A673 (cell line): Measurements from ENCODE around the genes PRR14L and DEPDC5.

- PRO-cap, result no peak
Observed at GRCh38 chr22:31234890-31235566, 22.9 kb downstream of the LIMK2 start.

GRCh38 chr22:31268668-31269451, 23.4 kb downstream of the PIK3IP1 start:
- PRO-cap, result no peak

- PRO-cap, result no peak
Observed at GRCh38 chr22:31281976-31283050, 10.0 kb downstream of the PIK3IP1 start.

GRCh38 chr22:31290581-31290802, 1.8 kb downstream of the PIK3IP1 start:
- PRO-cap, result bidirectional peak, plus-strand start at chr22:31290906, minus-strand start at chr22:31290754

DNA sequence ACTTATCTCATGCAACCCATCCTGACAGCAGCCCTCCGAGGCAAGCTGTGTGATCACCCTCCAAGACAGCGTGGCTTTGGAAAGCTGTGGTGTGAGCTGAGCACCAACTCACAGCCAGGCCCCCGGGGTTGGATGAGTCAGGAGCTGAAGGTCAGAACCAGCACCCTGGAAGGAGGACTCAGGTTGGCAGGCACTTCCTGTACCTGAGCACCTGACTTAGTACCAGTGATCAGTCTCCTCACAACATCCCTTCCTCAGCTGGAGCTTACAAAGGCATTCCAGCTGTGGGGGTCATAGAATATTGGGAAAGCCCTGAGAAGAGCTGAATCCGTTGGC, 8.9 kb downstream of the PATZ1 start:
- PRO-cap, result no peak

DNA sequence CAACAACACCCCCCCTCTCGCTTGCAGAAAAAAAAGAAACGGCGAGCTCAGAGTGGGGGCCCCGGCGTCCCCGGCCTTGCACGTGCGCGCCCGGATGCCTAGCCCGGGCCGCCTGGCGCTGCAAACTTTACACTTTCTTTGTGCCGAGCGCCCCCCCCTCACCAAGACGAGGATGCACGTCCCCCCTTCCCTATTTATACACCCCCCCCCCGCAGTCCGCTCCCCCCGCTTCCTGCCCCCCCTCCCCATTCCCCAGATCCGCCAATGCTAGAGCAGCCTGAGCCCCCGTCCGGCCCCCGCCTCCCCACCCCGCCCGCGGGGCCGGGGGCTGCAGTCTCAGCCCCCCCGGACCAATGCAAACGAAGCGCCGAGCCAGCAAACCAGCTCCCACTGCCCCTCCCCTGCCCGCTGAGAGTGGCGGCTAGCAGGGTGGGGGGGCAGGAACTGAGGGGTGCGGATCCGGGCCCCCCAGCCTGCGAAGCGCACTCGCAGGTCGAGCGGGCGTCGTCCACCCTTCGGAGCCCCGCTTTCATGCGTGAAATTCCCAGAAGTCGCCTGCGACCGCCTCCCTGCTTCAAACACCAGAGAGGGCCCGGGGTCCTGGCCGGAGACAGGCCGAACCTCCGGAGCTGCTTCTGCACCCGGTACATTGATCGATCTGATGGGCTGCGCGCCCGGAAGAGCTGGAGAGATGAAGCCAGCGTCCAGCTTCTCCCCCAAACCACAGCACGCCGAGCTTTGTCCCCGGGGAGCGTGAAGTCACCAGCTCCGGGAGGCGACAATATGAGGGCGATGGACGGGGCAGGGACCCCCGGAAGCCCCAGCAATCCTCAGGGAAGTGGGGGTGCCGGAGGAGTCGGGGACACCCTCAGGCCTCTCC, 501 bp upstream of the PATZ1 start:
- PRO-cap, result bidirectional peak, plus-strand start outside the sequence, minus-strand start at position 168 of the sequence; bidirectional peak, plus-strand start at position 584 of the sequence, minus-strand start at position 660 of the sequence; bidirectional peak, plus-strand start outside the sequence, minus-strand start at position 733 of the sequence

- PRO-cap, result no peak
Observed at GRCh38 chr22:31627345-31628067, 34.5 kb downstream of the PISD start.

DNA sequence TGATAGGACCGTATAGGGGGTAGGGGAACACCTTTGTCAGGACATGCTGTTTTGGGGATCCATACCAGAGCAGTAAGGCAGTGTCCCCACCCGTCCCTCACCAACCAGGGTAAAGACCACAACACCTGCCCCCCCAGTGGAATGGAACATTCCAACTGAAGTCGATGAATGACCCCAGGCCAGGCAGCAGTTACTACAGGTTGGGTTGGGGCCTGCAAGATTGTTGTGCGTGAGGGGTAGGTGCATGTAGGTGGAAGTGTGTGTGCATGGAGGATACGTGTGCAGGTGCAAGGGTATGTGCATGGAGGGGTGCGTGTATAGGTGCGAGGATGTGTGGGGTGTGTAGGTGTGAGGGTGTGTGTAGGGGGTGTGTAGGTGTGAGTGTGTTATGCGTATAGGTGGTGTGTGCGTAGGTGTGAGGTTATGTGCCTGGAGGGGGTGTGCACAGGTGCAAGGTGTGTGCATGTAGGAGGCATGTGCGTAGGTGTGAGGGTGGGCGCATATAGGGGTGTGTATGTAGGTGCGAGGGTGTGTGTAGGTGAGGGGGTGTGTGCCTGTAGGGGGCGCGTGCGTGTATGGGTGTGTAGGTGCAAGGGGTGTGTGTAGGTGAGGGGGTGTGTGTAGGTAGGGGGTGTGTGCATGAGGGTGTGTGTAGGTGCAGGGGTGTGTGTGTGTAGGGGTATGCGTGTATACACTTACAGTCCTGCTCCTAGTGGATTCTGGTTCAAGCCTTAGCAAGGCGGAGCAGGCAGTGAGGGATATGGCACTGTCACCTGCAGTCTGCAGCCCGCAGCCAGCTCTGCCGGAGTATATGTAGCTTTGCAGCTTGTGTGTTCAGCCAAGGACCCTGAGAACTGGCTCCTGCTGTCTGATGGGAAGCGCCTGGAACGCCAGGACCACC, 32.8 kb downstream of the PISD start:
- PRO-cap, result no peak

GRCh38 chr22:31749496-31750638, at the start of gene PRR14L:
Gene PRR14L, minus strand, starts transcription at chr22:31750132.
- PRO-cap, result bidirectional peak, plus-strand start at chr22:31749739, minus-strand start at chr22:31750132

DNA sequence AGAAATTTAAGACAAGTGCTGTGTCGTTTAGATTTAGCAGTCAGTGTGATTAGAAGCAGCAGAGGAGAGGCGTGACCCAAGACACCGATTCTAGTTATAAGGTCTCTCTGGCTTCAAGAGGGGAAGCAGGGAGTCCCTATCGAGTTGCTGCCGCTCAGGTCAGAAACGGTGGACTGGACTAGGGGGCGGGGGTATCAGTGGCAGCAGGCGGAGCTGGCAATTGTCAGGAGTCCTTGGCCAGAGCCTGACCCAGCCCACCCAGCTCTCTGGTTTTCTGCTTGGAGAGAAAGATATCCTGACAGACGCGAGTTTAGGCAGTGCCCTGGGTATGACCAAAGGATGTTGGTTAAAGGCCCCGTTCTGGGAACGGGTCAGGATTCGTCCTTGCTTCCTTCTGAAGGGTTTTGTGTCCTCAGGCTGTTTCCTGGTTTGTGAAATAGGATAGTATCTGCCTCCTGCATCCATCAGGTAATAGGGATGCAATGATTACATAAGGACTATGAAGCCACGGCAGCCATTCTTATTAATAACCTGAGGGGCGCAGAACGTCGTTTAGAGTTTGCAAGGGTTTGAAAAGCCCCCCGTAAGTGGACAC, 791 bp upstream of the DEPDC5 start:
- PRO-cap, result no peak

GRCh38 chr22:31753526-31754230, at the start of gene DEPDC5:
Gene DEPDC5, plus strand, starts transcription at chr22:31754019.
- PRO-cap, result bidirectional peak, plus-strand start at chr22:31754019, minus-strand start at chr22:31753765

DNA sequence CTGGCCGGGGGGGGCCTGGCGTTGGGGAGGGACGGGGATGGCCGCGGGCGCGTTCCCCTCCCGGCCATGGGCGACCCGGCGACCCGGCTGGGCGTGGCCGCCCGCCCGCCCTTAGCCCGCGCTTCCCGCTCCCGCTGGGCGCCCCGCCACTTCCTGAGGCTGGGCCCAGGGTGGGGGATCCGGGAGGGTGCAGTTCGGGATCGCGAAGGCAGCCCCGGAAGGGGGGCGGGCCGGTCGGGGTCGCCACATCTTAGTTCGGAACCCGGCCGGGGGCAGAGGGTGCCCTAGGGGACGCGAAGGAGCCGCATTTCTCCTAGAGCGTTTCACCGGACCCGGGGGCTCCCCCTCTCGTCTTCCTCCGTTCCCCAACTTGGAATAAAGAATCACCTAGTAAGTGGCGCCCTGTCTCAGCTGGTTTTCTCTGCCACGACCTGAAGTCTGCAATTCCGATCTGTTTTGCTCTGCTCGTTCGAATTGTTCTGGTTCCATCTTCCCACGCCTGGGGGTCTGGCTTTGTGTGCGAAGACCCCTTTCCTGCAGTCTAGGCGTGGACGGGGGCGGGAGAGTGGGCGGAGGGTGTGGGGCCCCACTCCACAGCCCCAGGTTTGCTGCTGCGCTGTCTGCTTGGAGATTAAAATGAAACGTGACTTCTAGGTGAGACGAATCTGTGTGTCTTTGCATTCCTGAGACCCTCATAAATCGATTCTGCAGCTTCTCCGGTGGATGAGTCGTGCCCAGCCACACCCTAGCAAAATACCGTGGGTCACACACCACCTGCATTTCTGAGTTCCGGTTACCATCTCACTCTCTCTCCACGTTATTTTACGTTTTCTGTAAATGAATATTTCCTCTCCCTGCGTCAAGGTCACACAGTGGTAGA, 751 bp downstream of the YWHAH start:
- PRO-cap, result bidirectional peak, plus-strand start at position 192 of the sequence, minus-strand start at position 86 of the sequence; bidirectional peak, plus-strand start at position 590 of the sequence, minus-strand start at position 377 of the sequence

DNA sequence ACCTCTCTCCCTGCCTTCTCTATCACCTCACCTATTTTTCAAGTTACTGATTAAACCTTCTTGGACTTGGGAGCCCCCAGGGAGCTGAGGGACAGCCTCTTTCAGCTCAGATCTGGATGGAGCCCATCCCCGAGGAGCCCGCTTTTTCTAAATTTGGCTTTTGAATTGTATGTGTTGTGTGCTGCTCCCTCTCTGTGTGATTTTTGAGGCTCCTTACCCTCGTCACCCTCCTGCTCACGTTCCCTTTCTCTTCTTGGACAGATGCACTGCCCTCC, 31.1 kb downstream of the SLC5A1 start:
- PRO-cap, result no peak

- PRO-cap, result no peak
Observed at GRCh38 chr22:32121442-32121817, 37.7 kb downstream of the C22orf42 start.

GRCh38 chr22:32206873-32207381, 2.1 kb upstream of the RFPL2 start:
- PRO-cap, result no peak

GRCh38 chr22:32478862-32479335, 4.3 kb downstream of the FBXO7 start:
- PRO-cap, result no peak

- PRO-cap, result no peak
Observed at GRCh38 chr22:32483875-32484306, 9.3 kb downstream of the FBXO7 start.

DNA sequence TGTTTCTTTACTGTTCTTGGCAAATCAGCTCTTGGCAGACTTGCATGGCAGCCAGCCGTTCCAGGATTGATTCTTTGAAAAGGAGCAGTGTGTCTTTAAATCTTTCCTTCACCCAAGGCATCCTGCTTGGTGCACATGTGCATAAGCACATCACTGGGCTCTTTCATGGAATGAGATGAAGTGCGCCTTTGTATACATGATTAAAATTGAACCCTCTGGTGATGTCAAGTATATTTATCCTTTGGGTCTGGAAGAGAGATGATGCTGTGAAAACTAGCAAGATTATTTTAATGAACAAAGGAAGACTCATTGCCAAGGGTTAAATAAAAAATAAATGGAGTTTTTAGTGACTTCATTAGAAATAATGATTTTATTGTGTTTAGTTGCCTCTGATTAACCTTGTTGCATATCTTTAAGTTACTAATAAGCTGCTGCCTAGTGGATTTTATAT, 12.5 kb downstream of the FBXO7 start:
- PRO-cap, result no peak

DNA sequence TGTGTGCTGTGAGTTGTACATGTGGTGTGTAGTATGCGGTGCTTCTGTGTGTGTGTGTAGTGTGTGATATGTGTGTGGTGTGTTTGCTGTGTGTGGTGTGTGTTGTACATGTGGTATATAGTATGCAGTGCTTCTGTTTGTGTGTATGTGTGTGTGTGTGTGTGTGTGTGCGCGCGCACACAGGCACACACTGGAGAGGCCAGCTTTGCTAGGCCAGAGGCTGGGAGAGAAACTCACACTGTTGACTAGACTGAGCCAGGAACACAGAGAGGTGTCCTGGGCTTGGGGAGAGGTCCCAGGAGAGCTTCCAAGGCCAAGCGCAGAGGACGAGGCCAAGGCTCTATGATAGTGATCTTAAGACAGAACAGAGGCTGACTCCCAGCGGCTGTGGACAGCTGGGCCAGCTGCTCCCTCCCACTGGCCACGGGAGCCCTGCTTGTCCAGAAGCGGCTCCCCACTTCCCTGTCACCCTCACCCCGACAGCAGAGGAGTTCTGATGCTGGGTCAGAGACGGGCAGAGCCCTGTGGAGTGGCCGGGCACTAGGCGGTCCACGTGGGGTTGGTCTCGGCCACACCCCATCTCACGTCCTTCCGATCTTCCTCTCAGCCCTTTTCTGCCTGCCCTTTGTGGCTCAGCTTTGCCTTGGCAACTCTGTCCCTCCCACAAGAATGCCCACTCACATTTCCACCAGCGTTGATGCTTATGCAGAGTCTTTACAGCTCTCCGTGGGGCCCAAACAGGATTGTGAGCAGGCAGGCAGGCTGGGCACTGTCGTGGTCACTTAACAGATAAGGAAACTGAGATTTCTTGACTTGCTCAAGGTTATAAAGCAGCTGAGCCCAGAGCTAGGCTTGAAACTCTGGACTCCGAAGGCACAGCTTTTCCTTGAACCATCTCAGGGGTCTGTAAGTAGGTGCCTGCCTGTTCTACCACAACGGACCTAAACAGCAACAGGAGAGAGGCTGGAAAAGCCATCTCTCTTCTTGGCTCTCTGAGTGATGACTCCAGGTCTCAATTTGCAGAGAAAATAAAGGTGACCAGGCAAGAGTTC, 68.2 kb downstream of the FBXO7 start:
- PRO-cap, result no peak

DNA sequence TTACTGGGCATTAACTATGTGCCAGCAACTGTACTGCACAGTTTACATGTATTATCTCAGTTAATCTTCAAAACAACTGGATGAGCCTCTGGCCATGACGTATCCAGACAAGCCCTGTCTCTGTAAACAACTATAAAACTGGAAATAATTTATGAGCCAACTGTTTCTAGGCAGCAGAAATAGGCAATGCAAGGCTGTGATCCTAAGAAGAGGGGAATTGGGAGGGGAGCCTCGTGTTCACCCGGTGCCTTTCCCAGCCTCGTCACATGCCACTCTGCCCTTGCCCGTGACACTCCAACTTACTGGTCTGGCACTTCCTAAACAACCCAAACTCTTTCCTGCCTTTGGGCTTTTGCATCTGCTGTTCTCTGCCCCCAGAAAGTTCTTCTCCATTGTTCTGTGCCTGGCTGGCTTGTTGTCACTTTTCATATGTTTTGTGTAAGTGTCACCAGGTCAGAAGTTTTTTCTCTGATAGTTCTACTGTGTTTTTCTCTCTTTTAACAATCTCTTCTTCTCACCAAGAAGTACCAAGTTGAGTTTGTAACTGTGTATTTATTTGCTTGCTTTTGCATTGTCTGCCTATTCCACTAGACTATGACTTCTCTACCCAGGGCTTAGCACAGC, 83.0 kb downstream of the FBXO7 start:
- PRO-cap, result no peak